Glomerular endothelial cell (primary cell): ENCODE data around the gene C17orf49.

- RAMPAGE, long total RNA: no peak
Measured at GRCh38 chr17:6470395-6470834, 26.2 kb downstream of the PIMREG start.

GRCh38 chr17:6591494-6592071 is 35.2 kb upstream of the PITPNM3 start:
- RAMPAGE, long total RNA: no peak

- RAMPAGE, long total RNA: no peak
Measured at GRCh38 chr17:6639954-6640223, 622 bp downstream of the KIAA0753 start.

DNA sequence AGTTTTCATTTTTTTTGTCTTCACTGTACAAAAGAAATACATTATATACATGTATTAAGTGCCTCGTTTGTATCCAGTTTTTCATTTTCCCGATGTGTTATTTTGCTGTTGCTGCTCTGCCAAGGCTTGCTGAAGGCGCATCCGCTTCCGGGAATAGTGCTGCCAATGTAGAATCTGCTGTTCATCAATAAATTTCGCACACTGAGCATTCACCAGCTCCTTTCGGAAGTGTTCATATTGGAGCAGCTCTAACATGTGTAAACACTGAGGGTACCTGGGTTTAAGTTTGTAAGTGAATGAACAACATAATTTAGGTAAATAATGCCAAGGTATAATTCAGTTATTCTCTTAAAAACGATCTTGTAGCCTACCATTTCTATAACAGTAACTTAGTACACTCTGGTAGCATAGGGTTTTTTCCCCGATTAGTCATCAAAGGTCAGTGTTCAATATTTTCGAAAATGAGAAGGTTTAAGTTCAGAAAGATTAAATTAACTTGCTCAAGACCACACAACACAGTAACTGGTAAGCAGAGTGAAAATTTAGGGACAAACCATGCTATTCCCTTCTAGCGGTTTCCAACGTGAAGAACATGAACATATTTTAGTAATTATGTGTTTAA is 3.6 kb downstream of the TXNDC17 start:
- RAMPAGE, long total RNA: no peak

- RAMPAGE, long total RNA: no peak
Measured at GRCh38 chr17:6691499-6692060, 21.6 kb downstream of the SLC13A5 start.

GRCh38 chr17:6709712-6710347 is 3.3 kb downstream of the SLC13A5 start:
- RAMPAGE, long total RNA: no peak

- RAMPAGE, long total RNA: no peak
Measured at GRCh38 chr17:6711630-6712419, 1.3 kb downstream of the SLC13A5 start.

GRCh38 chr17:7014160-7015227 is at the start of gene C17orf49:
TSS of gene C17orf49 (plus strand) at chr17:7014782.
- RAMPAGE, long total RNA: start-site peak on the plus strand at chr17:7015056-7015107, 478 and 626 reads in 2 replicates

DNA sequence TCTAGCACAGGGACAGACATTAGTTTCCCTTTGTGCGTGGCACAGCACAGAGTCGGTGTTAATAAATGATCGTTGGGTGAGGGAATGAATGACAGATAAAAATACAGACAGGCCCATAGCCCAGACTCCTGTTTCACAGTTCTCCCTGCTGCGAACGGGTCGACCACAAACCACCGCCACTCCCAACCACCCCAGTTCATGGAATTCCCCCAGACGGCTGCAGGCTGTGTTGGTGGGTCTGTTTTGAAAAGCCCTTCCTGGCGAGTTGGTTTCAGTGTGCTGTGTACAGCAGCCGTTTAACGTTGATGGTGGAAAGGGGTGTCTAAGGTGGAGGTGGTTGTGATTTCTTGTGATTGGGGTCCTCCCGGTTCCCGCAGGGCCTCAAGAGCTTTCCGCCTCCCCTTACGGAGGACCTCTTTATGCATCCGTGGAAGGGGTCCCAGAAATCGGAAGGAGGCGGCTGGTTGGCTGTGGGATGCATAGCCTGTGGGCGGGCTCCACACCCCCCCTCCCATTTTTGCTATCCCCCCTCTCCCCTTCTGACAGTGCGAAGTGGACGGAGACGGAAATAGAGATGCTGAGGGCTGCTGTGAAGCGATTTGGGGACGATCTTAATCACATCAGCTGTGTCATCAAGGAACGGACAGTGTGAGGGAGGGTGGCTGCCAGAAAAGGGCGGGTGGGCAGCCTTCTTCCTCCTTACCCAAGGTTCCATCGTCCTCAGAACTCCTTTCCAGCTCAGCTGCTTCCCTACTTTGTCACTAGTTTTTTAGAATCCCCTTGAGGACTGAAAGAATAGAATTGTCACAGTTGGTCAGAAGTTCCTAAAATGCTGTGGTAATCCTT is 869 bp downstream of the C17orf49 start:
- RAMPAGE, long total RNA: no peak

GRCh38 chr17:7017165-7017579 is 2.6 kb downstream of the C17orf49 start:
- RAMPAGE, long total RNA: no peak

DNA sequence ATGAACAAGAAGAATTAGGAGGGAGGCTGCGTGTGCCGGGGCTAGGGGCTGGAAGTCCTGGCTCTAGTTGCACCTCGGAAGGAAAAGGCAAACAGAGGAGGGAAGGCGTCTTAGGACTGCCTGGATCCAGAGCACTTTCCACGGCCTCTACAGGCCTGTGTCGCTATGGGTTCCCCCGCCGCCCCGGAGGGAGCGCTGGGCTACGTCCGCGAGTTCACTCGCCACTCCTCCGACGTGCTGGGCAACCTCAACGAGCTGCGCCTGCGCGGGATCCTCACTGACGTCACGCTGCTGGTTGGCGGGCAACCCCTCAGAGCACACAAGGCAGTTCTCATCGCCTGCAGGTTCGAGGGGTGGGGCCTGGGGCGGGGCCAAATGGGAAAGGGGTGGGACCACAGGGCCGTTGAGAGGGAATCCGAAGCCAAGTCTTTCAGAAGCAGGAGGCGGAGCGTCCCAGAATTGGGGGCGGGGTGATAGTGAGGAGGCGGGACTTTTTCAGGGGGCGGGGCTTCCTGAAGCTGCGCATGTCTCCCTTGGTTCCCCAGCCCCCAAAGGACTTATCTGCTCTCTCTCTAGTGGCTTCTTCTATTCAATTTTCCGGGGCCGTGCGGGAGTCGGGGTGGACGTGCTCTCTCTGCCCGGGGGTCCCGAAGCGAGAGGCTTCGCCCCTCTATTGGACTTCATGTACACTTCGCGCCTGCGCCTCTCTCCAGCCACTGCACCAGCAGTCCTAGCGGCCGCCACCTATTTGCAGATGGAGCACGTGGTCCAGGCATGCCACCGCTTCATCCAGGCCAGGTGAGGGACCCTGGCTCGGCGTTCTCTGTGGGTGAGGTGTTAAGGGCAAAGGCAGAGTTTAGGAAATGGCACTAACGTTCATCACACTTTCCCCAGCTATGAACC is 908 bp downstream of the BCL6B start:
- RAMPAGE, long total RNA: no peak

DNA sequence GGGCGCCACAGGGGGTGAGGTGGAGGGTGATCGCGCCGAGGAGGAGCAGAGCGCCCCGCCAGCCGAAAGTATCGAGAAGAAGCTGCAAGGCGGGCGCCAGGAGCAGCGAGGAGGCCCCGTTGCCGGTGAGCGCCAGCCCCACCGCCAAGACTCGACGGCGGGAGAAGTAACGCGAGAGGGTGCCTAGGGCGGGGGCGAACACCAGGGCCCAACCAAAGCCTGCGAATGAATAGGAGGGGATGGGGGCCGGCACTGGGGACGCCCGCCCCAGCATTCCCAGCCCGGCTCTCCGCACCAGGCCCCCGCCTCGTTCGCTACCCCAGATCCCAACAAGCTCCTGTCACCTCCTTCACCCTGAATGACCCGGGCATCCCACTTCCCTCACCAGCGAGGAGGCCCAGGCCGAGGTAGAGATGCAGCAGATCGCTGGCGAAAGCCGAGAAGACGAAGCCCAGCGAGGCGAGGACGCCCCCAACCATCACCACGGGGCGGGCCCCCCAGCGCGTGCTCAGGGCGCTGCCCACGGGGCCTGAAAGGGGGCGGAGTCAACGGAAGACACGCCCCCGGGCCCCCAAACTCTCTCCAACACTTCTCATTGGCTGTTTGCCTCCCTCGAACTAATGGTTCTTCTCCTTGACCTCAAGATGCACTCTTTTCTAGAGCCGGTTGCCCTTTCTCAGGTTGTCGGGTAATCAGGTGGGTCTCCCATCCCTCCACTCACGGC is 1.2 kb downstream of the SLC16A11 start:
- RAMPAGE, long total RNA: no peak

GRCh38 chr17:7045890-7046652 is 2.2 kb upstream of the SLC16A11 start:
- RAMPAGE, long total RNA: no peak

- RAMPAGE, long total RNA: no peak
Measured at GRCh38 chr17:7074985-7075523, 5.0 kb downstream of the CLEC10A start.

DNA sequence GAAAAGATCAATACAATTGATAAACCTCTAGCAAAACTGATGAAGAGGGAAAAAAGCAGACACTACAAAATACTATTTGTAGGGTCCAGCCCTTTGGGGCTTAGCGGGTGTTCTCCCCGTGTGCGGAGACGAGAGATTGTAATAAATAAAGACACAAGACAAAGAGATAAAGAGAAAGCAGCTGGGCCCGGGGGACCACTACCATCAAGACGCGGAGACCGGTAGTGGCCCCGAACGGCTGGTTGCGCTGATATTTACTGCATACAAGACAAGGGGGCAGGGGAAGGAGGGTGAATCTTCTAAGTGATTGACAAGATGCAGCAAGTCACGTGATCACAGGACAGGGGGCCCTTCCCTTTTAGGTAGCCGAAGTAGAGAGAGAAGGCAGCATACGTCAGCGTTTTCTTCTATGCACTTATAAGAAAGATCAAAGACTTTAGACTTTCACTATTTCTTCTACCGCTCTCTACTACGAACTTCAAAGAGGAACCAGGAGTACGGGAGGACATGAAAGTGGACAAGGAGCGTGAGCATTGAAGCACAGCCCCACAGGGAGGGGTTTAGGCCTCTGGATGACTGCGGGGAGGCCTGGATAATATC is 11.3 kb upstream of the CLEC10A start:
- RAMPAGE, long total RNA: no peak

DNA sequence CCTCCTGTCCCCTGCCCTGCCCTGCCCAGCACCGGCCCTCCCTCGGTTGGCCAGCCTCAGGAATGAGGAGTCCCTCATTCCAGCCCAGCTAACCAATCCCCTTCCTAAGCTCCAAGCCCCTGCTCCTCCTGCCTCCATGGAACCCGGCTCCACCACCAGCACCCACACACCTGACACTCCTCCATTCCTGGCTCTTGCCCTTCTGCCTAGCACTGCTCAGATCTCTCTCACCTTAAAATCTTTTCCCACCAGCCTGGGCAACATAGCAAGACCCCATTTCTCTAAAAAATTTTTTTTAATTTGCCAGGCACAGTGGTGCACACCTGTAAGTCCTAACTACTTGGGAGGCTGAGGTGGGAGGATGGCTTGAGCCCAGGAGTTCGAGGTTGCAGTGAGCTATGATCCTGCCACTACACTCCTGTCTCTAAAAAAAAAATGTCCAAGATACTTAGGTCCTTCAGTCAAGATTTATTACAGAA is 1.9 kb downstream of the ASGR2 start:
- RAMPAGE, long total RNA: no peak

- RAMPAGE, long total RNA: no peak
Measured at GRCh38 chr17:7223573-7223751, 3.7 kb downstream of the ACADVL start.

DNA sequence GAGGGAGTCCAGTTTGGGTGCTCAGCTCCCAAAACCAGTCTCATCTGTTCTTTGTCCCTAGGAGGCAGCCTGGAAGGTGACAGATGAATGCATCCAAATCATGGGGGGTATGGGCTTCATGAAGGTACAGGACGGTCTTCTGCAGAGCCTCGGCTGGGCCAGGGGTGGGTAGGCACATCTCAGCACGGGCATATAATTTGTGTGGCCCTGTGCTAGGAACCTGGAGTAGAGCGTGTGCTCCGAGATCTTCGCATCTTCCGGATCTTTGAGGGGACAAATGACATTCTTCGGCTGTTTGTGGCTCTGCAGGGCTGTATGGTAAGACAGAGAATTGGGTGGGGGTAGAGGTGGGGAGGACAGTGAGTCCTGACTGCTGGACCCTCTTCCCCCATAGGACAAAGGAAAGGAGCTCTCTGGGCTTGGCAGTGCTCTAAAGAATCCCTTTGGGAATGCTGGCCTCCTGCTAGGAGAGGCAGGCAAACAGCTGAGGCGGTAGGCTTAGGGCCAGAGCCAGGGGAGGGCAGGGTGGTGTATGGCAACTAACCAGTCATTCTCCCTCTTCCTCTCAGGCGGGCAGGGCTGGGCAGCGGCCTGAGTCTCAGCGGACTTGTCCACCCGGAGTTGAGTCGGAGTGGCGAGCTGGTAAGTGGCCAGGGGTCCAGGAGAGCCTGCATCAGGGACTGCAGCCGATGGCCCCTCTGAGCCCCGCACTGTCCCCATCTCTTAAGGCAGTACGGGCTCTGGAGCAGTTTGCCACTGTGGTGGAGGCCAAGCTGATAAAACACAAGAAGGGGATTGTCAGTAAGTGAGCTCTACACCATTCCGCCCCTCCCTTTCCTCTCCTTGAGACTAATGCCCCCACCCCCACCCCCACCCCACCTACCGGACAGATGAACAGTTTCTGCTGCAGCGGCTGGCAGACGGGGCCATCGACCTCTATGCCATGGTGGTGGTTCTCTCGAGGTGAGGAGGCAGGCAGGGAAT is 4.3 kb downstream of the ACADVL start:
- RAMPAGE, long total RNA: no peak

DNA sequence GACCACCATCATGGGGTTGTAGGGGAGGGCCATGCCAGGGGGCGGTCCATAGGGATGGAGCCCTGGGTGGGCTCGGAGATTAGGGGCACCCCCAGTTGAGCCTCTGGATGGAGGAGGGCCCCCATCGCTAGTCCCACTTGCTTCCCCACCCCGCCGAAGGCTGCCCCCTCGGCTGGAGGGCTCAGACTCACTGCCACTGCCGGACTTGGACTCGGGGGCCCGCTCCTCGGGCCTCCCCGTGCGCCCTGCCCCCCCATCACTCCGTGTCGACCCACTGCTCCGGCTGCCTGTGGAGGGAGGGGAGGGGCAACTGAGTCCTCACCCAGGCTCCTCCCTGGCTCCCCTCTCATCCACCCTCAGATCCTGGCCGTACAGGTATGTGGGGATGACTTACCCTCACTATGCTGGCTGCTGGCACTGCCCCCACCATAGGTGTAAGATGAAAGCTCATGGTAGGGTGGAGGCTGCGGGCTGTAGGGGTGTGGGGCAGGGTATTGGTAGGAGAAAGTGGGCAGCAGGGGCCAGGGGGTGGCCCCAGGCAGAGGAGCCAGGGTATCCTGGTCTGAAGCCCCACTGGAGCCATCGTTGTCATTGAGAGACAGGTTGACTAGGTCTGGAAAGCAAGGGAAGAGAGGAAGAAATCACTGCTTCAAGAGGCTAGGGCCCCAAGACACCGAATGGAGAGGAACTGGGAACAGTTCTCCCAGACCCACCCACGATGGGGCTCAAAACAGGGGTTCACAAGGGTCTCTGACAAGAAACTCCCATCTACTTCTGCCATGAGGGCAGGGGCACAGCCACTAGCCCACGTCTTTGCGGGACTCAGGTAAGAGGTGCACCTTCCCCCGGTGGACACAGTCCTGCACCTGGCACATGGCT is 6.5 kb downstream of the ACADVL start:
- RAMPAGE, long total RNA: no peak

- RAMPAGE, long total RNA: no peak
Measured at GRCh38 chr17:7257225-7257887, 4.9 kb downstream of the CLDN7 start.